Metanephros (tissue), 2 donors: ENCODE measurements around a stretch of chr21.

DNA sequence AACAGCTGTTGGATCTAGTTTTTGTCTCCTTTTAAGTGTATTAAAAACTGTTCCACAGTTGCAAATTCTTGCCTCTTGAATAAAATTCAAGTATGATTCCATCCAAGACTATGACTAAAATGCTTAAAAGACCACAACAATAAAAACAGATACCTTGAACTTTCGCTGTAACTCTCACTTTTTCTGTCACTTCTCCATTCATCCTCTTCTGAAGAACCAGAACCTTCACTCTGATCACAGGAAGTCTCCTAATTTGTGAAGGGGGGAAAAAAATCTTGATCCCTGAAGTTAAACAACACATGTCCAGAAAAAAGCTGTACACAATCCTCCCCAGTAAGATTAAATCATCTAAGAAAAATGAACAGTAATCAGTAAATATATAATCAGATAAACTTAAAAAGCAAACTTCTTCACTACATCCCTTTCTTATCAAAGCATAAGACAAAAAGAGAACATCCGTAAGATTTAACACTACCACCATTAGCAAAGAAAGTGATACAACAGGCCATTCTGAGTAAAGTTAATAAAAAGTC is 55.1 kb upstream of the PSMG1 start:
- RAMPAGE, long total RNA, result no peak

GRCh38 chr21:39283547-39284875 is 29.4 kb downstream of the BRWD1 start:
- RAMPAGE, long total RNA, result no peak

- RAMPAGE, long total RNA, result no peak
These were observed 1.1 kb downstream of the BRWD1 start for GRCh38 chr21:39312090-39312935.

GRCh38 chr21:39348096-39348494 is 793 bp downstream of the HMGN1 start:
- RAMPAGE, long total RNA, result no peak

DNA sequence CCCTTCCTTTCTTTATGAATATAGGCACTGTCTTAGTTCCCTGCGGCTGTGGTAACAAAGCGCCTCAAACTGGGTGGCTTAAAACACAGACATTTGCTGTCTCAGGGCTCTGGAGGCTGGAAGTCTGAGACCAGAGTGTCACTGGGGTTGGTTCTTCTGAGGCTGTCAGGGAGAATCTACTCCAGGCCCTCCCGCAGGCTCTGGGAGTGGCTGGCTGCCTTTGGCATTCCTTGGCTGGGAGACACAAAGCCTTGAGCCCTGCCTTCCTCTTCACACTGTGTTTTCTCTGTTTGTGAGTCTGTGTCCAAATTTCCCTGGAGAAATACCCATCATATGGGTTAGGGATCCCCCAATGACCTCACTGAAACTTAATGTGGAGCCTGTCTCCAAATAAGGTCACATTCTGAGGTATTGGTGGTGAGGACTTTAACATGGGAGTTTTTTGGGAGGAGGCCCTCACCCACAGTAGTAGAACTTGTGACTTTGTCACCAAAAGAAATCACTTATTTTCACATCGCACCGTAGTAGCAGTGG is 38.5 kb downstream of the B3GALT5 start:
- RAMPAGE, long total RNA, result no peak

- RAMPAGE, long total RNA, result no peak
These were observed 44.3 kb downstream of the B3GALT5 start for GRCh38 chr21:39656809-39657585.

DNA sequence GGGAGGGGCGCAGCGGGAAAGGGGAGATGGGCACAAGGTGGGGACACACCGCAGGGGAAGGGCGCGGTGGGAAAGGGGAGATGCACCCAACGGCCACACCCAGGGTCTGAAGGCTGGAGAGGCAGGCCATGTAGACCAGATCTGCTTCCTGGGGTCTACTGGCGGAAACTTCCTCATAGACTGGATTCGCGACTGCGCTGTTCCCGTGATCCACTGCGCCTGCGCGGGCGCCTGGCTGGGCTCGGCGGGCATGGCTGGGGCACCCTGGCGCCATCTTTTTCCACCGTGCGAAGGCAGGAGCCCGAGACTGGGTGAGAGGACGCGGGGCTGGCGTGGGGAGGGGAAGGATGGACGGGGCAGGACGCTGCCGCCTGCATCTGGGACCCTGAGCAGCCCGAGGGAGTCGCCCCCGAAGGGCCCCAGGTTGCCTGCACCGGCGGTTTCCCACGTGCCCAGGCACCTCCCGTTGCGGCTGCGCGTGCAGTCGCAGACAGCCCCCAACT is 12.6 kb upstream of the FAM3B start:
- RAMPAGE, long total RNA, result no peak

GRCh38 chr21:41322708-41323204 is 6.2 kb downstream of the FAM3B start:
- RAMPAGE, long total RNA, result no peak

DNA sequence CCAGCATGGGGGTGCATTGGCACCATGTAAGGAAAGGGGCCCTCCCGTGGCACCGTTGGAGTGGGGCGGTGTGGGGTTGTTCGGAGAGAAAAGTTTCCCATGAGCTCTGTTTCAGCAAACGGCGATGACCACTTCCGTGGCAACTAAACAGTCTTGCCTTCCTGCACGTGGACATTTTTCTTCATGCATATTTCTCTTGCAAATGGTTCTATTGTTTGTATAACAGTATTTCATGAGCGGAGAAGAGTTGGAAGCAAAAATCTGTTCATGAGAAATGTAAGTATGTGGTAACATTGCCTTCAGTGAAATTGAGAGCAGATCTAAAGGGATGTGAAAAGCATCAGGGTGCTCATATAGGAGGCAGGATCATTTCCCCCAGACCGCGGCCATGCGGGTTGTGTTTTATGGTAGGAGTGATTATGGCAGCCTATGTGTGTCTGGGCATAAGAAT is 8.6 kb downstream of the MX2 start:
- RAMPAGE, long total RNA, result no peak

- RAMPAGE, long total RNA, result no peak
These were observed 39.7 kb downstream of the MX1 start for GRCh38 chr21:41465708-41466247.

- RAMPAGE, long total RNA, result no peak
These were observed 60.7 kb upstream of the TMPRSS2 start for GRCh38 chr21:41568627-41569144.

GRCh38 chr21:41648104-41649150 is 118.4 kb downstream of the RIPK4 start:
- RAMPAGE, long total RNA, result no peak

GRCh38 chr21:41706550-41706936 is 60.3 kb downstream of the RIPK4 start:
- RAMPAGE, long total RNA, result no peak

GRCh38 chr21:41706937-41708034 is 59.6 kb downstream of the RIPK4 start:
- RAMPAGE, long total RNA, result no peak

GRCh38 chr21:41712123-41712683 is 54.6 kb downstream of the RIPK4 start:
- RAMPAGE, long total RNA, result no peak

GRCh38 chr21:41768445-41769621 is 2.0 kb upstream of the RIPK4 start:
- RAMPAGE, long total RNA, result no peak

GRCh38 chr21:41798446-41799057 is 31.7 kb upstream of the RIPK4 start:
- RAMPAGE, long total RNA, result no peak

DNA sequence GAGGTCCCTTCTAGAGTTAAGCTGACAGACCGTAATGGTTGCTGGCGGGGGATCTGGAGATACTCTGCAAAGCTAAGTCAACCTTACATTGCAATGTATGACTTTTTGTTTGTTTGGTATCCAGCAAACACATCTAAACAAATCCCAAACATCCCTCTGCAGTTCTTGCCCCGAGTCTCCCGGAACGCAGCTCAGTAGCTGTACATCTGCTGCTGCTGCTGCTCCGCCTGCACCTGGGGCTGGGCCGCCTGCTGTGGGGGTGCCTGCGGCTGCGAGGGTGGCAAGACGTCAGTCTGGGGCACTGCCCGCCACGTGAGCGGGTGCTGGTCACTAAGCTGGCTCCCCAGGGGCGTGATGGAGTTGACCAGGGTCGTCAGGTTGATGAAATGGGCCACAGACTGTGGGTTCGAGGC is 34.2 kb upstream of the RIPK4 start:
- RAMPAGE, long total RNA, result no peak

DNA sequence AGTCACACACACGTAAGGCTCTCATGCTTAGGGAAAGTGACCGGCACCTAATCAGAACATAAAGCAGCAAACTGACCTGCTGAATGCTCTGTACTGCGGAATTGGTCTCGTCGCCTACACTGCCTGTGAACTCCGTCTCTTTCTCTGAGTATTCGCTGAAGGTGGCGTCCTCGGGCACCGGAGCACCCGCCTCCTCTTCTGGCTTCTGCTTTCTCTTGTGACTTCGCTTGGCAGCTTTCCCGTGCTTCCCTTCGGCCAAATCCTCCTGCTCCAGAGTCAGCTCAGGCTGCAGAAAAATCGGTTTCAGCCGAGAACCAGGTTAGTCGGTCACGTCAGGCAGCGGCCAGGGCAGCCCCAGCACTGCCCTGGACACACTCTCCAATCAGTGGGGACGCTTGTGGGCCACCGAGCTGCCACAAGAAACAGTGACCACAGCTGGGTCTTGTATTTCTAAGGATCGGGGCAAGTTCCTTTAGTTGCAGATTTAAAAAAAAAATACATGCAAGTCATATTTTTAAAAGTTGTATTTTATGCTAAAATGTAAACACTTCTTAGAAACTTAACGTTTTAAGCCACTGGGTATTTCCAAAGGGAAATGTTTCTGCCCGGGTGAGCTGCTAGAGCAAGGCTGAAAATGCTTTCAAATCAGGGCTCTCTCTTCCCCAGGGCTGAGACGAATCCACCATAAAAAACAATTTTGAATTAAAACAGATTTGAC is 35.9 kb upstream of the RIPK4 start:
- RAMPAGE, long total RNA, result no peak

DNA sequence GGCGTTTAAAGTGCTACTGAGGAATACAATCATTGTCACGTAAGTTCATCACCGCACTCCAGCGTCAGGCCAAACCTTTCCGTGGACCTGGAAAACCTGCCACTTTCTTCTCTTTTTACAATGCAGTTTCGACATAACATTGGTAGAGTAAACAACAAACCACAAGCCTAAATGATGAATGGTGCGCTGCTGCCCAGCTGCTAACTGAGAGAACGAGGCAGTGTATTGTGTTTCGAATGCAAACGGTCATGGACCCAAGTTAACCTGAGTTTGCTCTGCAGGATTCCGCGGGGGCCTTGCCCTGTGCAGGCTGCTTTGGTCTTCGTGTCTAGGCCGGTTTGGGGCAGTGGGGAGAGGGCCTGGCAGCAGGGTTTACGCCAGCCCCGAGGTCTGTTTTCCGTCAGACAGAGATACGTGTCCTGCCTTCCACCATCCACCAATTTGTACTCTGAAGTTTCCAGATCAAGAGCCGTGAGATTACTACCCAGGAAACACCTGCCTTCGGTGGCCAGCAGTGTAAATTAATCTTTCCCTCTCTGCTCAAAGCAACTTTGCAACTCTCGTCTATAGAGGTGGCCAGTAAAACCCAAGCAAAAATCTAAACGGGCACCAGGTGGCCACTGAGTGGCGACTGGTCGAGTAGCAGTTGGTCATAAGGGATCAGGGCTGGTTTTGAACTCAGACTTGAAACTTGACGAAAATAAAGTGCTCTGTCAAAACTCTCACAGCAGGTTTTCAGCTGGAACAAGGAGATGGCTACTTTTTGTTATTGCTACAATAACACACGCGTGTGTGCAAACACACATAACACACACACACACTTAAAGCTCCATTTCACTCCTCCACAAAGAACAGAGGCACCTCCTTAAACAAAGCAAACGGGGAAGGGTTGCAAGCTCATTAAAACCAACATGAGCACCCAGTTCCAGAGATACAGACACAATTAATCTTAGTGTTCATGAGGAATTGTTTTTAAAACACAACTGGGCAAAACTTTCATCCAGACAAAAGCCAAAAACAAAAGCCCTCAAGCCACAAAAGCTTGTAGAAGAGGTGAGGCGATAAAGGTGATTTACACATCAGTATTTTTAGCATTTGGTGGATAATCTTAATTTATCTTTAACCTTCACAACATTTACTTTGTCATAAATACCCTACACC is 6.5 kb upstream of the PRDM15 start:
- RAMPAGE, long total RNA, result no peak